ENCODE measurements around a stretch of chr11.

DNA sequence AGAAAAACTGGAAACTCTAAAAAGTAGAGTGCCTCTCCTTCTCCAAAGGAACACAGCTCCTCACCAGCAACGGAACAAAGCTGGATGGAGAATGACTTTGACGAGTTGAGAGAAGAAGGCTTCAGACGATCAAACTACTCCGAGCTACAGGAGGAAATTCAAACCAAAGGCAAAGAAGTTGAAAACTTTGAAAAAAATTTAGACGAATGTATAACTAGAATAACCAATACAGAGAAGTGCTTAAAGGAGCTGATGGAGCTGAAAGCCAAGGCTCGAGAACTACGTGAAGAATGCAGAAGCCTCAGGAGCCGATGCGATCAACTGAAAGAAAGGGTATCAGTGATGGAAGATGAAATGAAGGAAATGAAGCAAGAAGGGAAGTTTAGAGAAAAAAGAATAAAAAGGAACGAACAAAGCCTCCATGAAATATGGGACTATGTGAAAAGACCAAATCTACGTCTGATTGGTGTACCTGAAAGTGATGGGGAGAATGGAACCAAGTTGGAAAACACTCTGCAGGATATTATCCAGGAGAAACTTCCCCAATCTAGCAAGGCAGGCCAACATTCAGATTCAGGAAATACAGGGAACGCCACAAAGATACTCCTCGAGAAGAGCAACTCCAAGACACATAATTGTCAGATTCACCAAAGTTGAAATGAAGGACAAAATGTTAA, 41.4 kb downstream of the TRIM44 start:
- PRO-cap, 2 experiments: no peak in any of the 2 experiments

- PRO-cap, 2 experiments: no peak in any of the 2 experiments
These were observed 143.6 kb downstream of the COMMD9 start for GRCh38 chr11:36145527-36146058.

GRCh38 chr11:36375867-36376870, 80.1 kb downstream of the PRR5L start:
- PRO-cap, 2 experiments: peak in 1 of 2 experiments; most common plus-strand start chr11:36376384 (in 1)

GRCh38 chr11:40099284-40099843, 1360.1 kb downstream of the LRRC4C start:
- PRO-cap, 2 experiments: no peak in any of the 2 experiments

DNA sequence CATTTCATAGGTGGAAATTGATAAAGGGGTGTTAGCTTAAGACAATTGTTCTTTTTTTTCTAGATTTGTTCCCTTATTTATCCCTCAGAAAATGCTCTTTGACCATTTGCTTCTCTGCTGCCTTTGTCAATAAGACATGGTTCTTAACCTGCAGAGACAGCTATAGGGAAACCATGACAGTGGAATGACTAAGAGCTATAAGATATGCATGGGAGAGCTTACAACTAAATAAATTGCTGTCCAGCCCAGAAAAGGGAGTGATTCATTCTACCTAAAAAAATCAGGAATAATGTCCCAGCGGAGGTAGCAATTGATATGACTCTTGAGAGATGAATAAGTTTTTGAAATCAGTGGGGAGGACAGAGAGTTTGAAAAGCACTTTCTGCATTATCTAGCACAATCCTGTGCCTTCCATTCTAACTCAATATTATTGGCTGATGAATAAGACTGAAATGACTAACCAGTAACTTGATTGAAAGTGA, 680.6 kb upstream of the API5 start:
- PRO-cap, 2 experiments: no peak in any of the 2 experiments

DNA sequence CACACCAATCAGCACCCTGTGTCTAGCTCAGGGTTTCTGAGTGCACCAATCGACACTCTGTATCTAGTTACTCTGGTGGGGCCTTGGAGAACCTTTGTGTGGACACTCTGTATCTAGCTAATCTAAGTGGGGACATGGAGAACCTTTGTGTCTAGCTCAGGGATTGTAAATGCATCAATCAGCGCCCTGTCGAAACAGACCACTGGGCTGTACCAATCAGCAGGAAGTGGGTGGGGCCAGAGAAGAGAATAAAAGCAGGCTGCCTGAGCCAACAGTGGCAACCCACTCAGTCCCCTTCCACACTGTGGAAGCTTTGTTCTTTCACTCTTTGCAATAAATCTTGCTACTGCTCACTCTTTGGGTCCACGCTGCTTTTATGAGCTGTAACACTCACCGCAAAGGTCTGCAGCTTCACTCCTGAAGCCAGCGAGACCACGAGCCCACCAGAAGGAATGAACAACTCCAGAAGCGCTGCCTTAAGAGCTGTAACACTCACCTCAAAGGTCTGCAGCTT, 437.0 kb upstream of the API5 start:
- PRO-cap, 2 experiments: no peak in any of the 2 experiments

- PRO-cap, 2 experiments: peak in 2 of 2 experiments; most common minus-strand start chr11:43555655 (in 2)
These were observed 125.3 kb upstream of the HSD17B12 start for GRCh38 chr11:43555084-43555757.

GRCh38 chr11:43578889-43580176, 101.2 kb upstream of the HSD17B12 start:
- PRO-cap, 2 experiments: no peak in any of the 2 experiments

GRCh38 chr11:43770184-43770517, 89.6 kb downstream of the HSD17B12 start:
- PRO-cap, 2 experiments: no peak in any of the 2 experiments

DNA sequence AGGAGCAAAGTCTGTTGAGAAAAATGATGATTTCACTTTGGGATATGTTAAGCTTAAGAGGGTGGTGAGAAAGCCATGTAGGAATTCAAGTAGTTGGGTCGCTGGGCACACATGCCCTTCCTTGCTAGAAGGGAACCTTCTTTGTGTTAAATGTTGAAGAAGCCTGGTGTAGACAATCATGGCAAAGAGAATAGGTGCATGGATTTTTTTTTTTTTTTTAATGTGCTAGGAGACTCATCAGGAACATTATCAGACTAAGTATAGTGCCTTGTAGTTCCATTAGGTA, 72.6 kb upstream of the ALKBH3 start:
- PRO-cap, 2 experiments: no peak in any of the 2 experiments

- PRO-cap, 2 experiments: no peak in any of the 2 experiments
These were observed 14.2 kb upstream of the C11orf96 start for GRCh38 chr11:43928193-43928639.

DNA sequence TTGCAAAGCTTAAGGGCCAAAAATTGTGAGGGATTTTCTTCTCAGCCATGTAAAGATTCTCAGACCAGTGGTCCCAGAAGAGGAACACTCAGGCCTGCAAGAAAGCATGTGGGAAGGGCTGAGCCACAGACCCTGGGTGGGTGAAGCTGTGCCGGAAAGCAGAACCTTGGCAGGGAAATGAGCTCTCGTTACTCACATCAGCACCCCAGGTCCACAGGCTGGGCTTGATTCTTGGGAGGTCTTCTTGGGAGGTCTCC, 9.0 kb upstream of the C11orf96 start:
- PRO-cap, 2 experiments: no peak in any of the 2 experiments

- PRO-cap, 2 experiments: no peak in any of the 2 experiments
These were observed 47.3 kb downstream of the C11orf96 start for GRCh38 chr11:43989613-43990291.

GRCh38 chr11:44006629-44007262, 41.0 kb upstream of the ACCSL start:
- PRO-cap, 2 experiments: no peak in any of the 2 experiments

DNA sequence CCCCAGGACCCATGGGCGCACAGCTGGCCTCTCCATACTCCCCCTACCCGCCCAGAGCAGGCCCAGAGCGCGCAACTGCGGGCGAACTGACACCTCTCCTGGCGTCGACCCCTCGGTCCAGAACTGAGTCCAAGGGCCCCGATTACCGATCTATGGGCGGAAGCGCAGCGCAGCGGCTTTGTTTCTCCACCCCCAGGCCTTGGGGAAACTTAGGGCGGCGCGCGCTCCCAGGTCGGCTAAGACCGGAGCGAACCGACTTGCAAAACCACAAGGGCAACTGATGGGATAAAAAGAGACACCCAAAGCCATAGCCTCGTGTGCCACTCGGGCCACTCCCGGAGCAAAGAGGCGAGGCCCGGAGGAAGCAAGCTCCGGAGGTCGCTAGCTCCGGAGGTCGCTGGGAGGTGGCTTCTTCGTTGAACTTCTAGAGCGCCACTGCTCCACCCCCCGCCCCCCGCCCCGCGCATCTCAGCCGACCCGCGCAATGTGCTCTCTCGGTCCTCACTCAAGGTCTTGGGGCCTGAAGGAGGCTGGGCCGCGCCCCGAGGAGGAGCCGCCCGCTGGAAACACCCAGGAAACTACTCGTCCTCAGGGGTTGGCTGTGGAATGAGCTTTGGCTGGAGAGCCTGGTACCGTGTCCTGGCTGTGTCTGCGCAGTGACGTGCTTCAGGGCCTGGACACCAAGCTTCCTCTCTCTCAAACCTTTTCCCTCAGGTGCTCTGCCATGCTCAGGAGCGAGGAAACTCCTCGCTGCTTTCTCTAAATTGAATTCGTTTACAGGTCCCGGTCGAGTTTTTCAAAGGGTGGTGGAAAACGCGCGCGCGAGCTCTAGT, 9.9 kb upstream of the ALX4 start:
- PRO-cap, 2 experiments: no peak in any of the 2 experiments

- PRO-cap, 2 experiments: no peak in any of the 2 experiments
These were observed 8.0 kb upstream of the CD82 start for GRCh38 chr11:44557472-44557912.

- PRO-cap, 2 experiments: peak in 2 of 2 experiments; most common minus-strand start chr11:44565232 (in 2)
These were observed 475 bp upstream of the CD82 start for GRCh38 chr11:44564955-44565420.

DNA sequence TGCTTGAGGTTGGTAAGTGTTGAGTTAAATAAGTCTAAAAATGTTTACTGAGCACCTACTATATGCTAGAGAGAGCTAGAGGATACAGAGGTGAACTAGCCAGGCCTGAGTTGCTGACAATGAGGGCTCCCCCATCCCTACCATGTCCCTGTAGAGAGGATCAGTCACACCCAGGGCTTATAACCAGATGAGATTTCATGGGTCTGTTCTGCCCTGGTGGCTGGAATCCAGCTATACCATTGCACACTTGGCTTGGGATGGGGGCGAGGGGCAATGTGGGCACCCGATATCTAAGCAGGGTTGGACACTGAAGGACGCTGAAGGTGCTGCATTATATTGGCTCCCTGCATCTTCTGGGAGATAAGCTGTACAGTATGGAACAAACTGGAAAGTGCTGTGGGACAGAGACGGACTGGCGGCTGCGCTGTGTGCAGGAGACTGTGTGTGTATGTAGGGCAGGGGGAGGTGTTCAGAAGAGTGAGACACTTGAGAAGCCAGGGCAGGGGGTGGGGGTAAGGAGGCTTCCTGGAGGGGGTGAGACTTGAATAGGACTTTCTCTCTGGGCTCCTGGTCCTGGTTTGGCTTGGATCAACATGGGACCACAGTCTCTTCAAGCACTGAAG, 1.6 kb downstream of the CD82 start:
- PRO-cap, 2 experiments: no peak in any of the 2 experiments

DNA sequence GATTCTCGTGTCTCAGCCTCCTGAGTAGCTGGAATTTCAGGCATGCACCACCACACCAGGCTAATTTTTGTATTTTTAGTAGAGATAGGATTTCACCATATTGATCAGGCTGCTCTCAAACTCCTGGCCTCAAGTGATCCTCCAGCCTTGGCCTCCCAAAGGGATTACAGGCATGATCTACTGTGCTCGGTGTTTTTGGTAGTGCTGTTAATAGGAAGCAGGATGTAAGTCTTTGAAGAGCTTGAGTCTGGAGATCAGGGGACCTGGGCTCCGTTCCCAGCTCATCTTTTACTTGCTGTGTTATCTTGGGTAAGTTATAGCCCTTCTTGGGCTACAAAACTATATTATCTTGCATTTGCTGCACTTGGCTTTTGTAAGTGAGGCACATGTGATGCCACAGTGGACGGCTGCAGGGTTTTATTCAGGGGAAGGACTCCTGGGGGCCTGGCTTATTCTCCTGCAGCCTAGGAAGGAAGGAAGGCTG, 6.3 kb downstream of the CD82 start:
- PRO-cap, 2 experiments: no peak in any of the 2 experiments

GRCh38 chr11:44623653-44624496, 58.4 kb downstream of the CD82 start:
- PRO-cap, 2 experiments: no peak in any of the 2 experiments